Parotid gland (tissue), 1 donor: Measurements from ENCODE around the genes SLITRK2 and EOLA1.

GRCh38 chrX:136388245-136388608 is 87.5 kb downstream of the ADGRG4 start:
- PRO-cap, result no peak

DNA sequence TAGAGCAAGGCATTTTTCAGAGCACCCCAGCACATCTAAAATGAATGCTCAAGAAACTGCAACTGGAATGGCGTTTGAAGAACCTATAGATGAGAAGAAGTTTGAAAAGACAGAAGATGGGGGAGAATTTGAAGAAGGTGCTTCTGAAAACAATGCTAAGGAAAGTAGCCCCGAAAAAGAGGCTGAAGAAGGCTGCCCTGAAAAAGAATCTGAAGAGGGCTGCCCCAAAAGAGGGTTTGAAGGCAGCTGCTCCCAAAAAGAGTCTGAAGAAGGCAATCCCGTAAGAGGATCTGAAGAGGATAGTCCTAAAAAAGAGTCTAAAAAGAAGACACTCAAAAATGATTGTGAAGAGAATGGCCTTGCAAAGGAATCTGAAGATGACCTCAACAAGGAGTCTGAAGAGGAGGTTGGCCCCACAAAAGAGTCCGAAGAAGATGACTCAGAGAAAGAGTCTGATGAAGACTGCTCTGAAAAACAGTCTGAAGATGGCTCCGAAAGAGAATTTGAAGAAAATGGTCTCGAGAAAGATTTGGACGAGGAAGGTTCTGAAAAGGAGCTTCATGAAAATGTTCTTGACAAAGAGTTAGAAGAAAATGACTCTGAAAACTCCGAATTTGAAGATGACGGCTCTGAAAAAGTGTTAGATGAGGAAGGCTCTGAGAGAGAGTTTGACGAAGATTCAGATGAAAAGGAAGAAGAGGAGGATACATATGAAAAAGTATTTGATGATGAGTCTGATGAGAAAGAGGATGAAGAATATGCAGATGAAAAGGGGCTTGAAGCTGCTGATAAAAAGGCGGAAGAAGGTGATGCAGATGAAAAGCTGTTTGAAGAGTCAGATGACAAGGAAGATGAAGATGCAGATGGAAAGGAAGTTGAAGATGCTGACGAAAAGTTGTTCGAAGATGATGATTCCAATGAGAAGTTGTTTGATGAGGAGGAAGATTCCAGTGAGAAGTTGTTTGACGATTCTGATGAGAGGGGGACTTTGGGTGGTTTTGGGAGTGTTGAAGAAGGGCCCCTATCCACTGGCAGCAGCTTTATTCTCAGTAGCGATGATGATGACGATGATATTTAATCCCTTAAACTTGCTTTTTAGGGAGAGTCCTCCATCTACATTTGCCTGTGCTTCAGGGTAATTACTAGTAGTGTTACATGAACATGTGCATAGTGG is 13.9 kb downstream of the HTATSF1 start:
- PRO-cap, result no peak

GRCh38 chrX:136646456-136647009 is 1.4 kb upstream of the CD40LG start:
- PRO-cap, result no peak

- PRO-cap, result no peak
These were observed 12.2 kb downstream of the ARHGEF6 start for GRCh38 chrX:136768368-136769102.

- PRO-cap, result unidirectional peak, minus-strand start at chrX:137052350
These were observed 18.3 kb upstream of the GPR101 start for GRCh38 chrX:137052144-137052510.

- PRO-cap, result no peak
These were observed 2.7 kb upstream of the ZIC3 start for GRCh38 chrX:137563277-137563604.

GRCh38 chrX:137997955-137998269 is 432.0 kb downstream of the ZIC3 start:
- PRO-cap, result no peak

DNA sequence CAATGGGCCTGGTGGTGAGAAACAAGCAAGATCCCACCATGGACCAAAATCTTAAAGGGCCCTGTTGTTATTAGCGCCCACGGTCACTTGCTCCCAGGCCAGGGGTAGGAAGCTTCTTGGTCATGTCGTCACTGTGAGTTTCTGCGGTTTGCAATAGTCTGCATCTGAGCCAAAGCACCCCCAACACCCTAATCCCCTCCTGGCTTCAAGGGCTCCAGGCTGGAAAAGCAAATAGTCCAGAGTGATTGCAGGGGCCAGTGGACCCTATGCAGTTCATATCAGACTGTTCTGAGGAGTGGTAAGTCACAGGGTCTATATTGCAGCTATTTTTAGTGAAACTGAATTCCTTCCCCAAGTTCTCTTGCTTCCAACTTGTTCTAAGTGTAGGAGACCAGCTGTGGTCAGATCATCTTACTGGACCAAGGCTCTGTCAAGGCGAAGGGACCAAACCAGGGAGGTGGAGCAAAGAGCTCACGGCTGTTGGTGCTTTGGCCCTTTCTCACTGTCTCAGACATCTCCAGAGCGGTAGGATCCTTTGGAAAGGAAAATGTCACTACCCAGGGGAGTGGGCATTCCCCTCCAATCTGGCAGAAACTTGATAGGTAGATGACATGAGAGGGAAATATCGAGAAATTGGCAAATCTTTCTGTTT is 307.8 kb upstream of the F9 start:
- PRO-cap, result no peak

- PRO-cap, result no peak
These were observed 304 bp upstream of the F9 start for GRCh38 chrX:139530237-139530632.

GRCh38 chrX:139642414-139643137 is 65.4 kb downstream of the MCF2 start:
- PRO-cap, result no peak

DNA sequence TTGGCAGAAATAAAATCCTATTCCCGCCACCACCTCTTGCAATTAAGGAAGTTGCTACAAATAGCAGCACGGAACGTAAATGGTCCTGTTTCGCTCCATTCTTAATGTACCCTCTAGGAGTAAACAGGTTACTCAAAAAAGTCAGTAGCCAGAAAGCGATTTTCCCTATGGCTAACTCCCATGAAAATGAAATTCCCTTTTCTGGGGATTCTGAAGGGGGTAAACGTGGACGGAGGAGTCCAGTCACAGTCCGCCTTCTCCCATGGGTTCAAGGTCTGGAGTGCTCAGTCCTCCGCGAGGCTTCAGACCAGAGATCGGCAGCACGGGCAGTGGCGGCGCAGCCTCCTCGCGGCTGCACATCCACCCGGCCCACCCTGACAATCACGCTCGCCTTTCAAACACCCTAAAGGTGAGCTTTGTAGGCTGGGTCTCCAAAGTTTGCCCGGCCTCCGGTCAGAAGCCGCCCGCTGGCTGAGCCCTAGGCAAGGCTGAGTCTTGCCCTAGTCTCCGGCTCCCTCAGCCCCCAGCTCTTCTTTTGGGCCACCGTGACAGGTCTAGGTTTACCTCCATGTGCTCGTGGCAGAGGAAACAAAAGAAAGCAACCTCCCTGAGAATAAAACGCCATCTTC is 1.7 kb downstream of the ATP11C start:
- PRO-cap, result no peak

DNA sequence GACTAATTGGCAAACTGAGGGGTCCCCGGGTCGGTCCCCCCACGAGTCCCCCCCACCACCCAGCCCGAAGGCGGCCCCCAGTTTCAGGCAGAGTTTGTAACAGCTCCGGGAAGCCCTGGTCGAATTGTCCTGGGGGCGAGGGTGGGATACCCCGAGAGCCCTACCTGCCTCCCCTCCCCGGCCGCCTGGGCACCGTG is 1.3 kb downstream of the ATP11C start:
- PRO-cap, result no peak

DNA sequence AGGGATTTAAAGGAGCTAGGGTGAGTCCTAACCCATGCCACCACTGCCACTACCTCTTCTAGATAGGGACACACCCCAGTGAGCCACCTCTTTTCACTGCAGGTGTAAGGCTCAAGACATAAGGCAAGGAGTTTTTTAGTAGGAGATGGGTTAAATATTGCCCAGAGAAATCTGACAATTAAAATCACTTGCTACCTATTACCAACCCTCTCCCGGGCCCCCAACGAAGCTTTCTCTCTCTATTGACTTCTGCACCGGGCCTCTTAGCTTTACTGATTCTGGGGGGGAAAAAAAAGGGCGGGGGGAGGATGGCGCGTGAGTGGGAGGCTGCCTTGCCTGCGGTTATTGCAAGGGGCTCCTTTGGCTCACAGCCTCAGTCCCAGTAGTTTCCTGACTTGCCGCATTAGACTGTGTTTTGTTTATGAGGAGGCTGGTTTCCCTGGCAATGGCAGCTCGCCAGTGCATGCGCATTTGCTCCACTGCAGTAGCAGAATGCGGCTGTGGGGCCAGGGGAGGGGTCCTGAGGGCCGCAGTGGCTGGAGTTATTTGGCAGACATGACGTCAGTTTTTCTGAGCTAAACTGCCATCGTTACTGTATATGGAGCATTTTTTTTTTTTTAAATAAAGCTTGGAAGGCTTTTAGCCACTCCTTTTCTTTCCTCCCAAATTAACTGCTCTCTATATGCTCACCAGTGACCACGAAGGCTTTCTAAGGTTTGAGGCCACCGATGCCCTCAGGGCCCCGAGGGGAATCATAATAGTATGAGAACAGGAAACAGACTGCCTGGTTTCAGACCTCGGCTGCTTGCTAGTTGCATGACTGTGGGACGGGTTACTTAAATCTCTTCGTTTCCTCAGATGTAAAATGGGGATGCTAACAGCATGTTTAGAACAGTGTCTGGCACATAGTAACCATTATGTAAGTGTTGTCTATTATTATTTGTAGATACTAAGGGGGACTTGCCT is 208.0 kb upstream of the SOX3 start:
- PRO-cap, result no peak

GRCh38 chrX:145817735-145818545 is at the start of gene SLITRK2:
TSS of gene SLITRK2 (plus strand) at chrX:145817829.
- PRO-cap, result no peak

DNA sequence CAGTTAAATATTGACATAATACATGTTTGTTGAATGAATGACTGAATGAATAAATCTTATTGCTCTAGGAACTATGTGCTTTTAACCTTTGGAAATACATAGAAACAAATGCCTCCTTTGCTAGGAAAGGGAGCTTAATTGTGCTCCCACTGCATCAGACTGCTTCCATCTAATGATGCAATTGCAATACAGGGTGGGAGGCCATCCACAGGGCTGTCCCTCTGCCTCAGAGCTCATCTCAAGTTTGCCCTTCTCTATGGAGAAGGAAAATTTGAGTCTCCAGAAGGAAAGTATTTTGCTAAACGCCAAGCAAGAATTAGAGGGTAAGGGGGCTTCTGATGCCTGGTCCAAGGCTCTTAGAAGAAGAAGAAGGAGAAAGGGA is 1.9 kb downstream of the SLITRK2 start:
- PRO-cap, result no peak

DNA sequence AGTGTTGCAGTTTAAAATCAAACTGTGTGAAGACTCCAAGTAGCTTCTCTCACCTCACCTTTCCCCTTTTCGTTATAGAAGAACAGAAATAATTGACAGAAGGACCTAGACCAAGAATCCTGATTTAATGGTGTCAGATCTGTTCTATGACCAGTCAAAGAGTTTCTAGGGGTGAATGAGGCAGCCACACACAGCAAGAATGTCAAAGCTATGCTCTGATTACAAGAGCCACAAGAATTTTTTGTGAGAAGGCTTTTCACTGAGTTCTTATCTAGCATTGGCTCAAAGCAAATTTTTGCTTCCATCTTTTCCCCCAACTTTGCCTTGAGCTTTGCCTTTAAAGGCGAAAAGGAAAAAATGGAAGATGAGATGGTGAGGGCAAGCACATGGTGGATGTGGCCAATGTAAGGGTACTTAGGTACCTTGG is 23.4 kb downstream of the FMR1 start:
- PRO-cap, result no peak

DNA sequence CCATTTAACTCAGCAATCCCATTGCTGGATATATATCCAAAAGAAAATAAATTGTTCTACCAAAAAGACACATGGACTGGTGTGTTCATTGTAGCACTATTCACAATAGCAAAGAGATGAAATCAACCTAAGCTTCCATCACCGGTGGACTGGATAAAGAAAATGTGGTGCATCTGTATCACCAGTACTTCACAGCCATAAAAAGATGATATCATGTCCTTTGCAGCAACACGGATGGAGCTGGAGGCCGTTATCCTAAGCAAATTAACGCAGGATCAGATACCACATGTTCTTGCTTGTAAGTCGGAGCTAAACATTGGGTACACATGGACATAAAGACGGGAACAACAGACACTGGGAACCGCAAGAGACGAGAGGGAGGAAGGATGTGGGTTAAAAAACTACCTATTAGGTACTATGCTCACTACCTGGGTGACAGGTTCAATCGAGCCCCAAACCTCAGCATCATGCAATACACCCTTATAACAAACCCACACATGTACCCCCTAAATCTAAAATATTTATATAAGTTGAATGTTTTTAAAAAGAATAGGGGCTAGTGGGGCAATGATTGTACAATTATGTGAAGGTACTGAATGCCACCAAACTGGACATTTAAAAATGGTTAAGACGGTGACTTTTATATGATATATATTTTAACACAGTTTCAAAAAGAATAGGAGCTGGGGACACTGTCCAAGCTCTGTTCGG is 16.4 kb upstream of the IDS start:
- PRO-cap, result no peak

GRCh38 chrX:149540264-149541278 is at the start of gene EOLA1:
TSS of gene EOLA1 (plus strand) at chrX:149541012.
- PRO-cap, result bidirectional peak, plus-strand start at chrX:149540620, minus-strand start at chrX:149540424; bidirectional peak, plus-strand start at chrX:149541059, minus-strand start at chrX:149540874

- PRO-cap, result no peak
These were observed 5.9 kb upstream of the EOLA2 start for GRCh38 chrX:149943966-149944785.

DNA sequence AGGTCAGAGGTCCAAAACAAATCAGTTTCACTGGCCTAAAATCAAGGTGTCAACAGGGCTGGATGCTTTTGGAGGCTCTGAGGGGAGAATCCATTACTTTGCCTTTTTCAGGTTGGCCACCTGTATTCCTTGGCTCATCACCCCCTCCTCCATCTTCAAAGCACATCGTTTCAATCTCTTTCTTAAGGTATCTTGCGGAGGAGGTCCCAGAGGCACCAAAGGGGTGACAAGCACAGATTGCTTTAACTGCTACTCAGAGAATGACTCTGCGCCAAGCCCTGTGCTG is 134.8 kb upstream of the MAMLD1 start:
- PRO-cap, result no peak